Aorta (tissue), 1 donor: ENCODE measurements around the genes HOXC10, HOXC4 and SMUG1.

DNA sequence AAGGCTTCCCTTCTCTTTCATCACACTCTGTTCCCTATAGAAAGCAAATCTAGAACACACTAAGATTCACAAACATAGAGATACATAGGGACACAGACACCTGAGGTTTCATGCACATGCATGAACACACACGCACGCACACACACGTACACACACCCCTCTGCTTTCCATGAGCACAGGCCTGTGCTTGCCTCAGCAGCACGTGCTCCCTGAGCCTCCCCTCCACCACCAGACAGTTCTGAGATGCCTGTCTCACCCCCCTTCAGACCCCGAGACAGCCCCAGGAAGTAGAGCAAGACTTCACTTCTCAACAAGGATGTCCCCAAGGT lies 8.1 kb downstream of the RARG start:
- PRO-cap, result no peak

GRCh38 chr12:53445855-53446416 lies 4.4 kb downstream of the PRR13 start:
- PRO-cap, result no peak

GRCh38 chr12:53478968-53479871 lies 20.0 kb downstream of the MAP3K12 start:
- PRO-cap, result no peak

- PRO-cap, result unidirectional peak, minus-strand start at chr12:53659710
These were observed 16.3 kb downstream of the ATP5MC2 start for GRCh38 chr12:53659563-53659986.

GRCh38 chr12:53677074-53678249 lies 1.6 kb upstream of the ATP5MC2 start:
- PRO-cap, result bidirectional peak, plus-strand start at chr12:53677362, minus-strand start at chr12:53677177

DNA sequence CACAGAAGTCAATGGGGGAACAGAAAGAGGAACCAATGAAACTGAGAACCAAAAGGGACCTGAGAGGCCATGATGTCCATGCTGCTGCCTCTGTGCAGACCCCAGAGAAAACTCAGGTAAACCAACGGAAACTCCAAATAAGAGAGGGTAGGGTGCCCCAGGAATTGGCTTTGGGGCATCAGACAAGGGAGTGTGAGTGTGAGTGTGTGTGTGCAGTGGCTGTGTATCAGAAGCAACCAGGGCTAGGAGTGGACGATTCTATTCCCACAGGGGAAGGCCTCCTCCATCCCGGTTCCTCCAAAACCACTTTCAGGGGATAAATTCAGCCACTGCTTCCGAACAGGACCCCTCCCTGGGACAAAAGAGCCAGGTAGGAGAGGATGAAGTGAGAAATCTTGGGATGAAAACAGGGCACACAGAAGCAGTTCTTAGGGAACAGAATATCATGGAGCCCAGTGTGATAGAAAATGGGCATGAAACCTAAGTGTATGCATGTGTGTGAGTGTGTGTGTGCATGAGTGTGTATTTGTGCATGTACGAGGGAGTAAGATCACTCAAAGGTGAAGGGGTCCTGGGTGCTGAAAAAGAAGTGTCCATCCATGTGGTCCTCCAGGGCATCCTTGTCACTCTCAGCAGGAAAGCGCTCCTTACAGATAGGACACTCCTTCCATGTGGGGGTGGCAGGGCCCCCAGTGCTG lies 15.7 kb downstream of the CALCOCO1 start:
- PRO-cap, result no peak

- PRO-cap, result no peak
These were observed 28.7 kb upstream of the CALCOCO1 start for GRCh38 chr12:53755913-53756468.

GRCh38 chr12:53775709-53776421 lies 48.6 kb upstream of the CALCOCO1 start:
- PRO-cap, result no peak

DNA sequence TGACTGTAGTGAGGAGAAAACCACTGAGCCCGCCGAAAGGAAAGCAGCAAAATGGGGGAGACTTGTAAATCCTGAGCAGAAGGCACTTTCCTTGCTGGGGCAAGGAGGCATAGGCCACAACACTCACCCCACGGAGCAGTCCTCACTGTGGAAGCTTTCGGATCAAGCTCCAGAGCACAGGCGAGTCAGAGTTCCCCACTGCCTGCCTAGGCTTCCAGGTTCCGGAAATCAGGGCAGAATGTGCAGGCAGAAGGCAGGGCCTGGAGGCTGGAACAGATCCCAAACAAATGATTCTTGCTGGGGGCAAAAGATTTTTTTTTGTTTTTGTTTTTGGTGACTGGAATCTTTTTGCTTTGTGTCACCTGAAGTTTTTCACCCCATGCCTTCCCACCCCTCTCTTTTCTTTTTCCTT lies 4.4 kb upstream of the HOXC11 start:
- PRO-cap, result no peak

DNA sequence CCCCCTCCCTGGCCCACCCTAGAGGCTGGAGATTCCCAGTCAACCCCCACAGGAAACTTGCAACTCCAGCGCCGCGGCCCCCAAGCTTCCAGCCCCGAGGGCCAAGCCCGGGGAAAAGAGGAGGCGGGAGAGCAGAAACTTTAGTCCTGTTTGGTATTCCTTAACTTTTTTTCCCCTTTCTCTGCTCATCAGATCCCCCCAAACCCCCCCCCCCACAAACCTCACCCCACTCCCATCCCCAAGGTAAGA lies 617 bp upstream of the HOXC10 start:
- PRO-cap, result no peak

DNA sequence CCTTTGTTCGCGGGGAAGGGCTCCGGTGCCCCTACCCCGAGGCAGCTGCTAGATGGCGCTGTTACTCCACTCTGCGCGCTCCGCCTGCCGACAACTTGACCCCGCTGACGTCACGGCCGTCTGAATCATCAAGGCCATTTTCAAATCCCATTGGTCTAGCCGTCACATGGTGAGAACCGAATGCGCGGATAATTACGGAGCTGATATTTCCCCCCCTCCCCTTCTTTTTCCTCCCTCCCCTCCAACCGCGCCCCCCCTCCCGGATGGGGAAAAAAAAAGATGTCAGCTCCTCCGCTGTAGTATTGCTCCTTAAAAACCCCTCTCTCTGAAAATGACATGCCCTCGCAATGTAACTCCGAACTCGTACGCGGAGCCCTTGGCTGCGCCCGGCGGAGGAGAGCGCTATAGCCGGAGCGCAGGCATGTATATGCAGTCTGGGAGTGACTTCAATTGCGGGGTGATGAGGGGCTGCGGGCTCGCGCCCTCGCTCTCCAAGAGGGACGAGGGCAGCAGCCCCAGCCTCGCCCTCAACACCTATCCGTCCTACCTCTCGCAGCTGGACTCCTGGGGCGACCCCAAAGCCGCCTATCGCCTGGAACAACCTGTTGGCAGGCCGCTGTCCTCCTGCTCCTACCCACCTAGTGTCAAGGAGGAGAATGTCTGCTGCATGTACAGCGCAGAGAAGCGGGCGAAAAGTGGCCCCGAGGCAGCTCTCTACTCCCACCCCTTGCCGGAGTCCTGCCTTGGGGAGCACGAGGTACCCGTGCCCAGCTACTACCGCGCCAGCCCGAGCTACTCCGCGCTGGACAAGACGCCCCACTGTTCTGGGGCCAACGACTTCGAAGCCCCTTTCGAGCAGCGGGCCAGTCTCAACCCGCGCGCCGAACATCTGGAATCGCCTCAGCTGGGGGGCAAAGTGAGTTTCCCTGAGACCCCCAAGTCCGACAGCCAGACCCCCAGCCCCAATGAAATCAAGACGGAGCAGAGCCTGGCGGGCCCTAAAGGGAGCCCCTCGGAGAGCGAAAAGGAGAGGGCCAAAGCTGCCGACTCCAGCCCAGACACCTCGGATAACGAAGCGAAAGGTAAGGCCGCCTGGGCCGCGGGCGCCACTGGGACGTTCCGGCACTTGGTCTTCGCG lies at the start of gene HOXC10:
Gene HOXC10 (plus strand): TSS at position 218 of the 1,138 bp plus-strand sequence.
- PRO-cap, result no peak

DNA sequence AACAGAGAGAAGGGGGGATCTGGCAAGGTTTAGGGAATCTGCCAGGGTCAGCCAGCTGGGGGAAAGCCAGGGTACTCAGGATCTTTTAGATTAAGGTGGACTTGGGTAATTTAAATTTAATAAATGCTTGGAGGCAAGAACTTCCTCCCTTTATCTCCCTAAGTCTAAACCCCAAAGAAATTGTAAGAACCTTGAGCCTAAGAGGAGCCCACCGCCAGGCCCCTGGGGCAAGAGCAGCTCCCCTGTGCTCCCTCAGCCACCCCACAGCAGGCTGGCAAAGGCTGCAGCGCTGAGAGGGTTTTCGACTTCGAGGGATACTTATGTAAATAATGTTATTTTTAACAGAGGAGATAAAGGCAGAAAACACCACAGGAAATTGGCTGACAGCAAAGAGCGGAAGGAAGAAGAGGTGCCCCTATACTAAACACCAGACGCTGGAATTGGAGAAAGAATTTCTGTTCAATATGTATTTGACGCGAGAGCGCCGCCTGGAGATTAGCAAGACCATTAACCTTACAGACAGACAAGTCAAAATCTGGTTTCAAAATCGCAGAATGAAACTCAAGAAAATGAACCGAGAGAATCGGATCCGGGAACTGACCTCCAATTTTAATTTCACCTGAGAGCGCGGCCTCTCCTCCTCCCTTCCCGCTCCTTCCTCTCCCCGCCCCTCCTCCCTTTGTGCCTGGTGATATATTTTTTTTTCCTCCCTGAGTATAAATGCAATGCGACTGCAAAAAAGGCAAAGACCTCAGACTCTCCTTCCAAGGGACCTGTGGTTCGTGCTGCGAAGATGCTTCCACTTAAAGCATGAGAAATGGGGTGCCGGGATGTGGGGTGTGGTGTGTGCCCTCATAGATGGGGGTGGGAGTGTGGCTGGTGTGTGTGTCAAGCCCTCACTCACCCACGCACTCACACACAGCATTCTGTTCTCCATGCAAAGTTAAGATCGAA lies 4.2 kb downstream of the HOXC10 start:
- PRO-cap, result no peak

- PRO-cap, result no peak
These were observed 6.0 kb downstream of the HOXC10 start for GRCh38 chr12:53990914-53991468.

GRCh38 chr12:53995247-53996219 lies 4.4 kb upstream of the HOXC9 start:
- PRO-cap, result bidirectional peak, plus-strand start at chr12:53995689, minus-strand start at chr12:53995617

DNA sequence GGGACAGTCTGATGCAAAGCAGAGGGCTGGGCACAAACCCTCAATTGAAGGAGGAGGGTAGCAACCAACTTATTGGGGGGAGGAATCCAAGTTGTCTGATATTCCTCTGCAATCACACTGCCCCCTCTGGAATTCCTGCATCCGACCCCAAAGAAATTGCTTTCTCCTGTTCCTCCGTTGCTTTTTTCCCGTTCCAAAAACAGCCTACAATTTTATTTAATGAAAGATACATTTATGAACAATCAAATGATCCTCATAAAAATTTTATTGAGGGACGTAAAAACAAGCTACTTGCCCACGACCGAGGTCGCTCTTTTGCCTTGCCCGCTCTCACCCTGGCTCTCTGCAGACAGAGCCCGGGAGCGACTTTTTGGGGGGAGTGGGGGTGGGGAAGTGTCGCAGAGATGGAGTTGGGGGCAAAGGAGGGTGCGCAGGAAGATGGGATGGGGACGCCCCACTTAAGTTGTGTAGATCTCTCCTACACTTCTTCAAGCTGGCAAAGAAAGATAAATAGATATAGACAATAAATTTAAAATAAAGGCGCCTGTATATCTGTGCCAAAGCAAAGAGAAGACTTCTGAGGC lies 1.1 kb upstream of the HOXC9 start:
- PRO-cap, result no peak

DNA sequence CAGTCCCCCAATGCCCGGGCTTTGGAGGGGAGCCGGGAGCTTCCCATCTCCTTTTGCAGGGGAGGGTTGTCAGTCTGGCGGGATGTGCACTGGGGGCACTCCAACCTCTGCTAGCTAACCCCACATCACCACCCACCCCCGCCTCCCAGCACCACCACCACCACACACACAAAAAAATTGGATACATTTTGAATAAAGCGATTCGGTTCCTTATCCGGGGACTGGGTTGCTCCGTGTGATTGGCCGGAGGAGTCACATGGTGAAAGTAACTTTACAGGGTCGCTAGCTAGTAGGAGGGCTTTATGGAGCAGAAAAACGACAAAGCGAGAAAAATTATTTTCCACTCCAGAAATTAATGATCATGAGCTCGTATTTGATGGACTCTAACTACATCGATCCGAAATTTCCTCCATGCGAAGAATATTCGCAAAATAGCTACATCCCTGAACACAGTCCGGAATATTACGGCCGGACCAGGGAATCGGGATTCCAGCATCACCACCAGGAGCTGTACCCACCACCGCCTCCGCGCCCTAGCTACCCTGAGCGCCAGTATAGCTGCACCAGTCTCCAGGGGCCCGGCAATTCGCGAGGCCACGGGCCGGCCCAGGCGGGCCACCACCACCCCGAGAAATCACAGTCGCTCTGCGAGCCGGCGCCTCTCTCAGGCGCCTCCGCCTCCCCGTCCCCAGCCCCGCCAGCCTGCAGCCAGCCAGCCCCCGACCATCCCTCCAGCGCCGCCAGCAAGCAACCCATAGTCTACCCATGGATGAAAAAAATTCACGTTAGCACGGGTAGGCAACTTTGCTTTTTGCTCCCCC lies at the start of gene HOXC4:
Gene HOXC4 (plus strand): TSS at position 268 of the 821 bp plus-strand sequence.
- PRO-cap, result bidirectional peak, plus-strand start at position 269 of the sequence, minus-strand start at position 170 of the sequence

GRCh38 chr12:54147463-54148084 lies 41.2 kb downstream of the SMUG1 start:
- PRO-cap, result no peak

GRCh38 chr12:54161541-54162112 lies 27.2 kb downstream of the SMUG1 start:
- PRO-cap, result no peak

DNA sequence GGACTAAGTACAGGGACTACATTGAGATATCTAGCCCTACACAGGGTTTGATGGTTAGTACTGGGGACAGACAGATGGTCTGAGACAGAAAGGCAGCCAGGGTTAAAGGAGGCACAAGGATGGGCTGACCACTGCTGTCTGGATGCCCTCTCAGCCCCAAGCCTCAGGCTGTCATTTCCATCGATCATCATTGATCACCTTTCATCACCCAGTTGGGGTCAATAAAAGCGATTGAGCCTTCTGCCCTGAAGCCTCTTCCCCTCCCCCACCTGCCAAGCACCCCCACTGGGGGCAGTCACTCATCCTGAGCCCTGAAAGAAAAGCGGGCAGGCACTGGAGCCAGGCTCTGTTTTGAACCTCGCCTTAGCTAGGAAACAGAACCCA lies 5.9 kb downstream of the SMUG1 start:
- PRO-cap, result no peak

- PRO-cap, result unidirectional peak, minus-strand start at chr12:54188974
These were observed at the start of gene SMUG1 for GRCh38 chr12:54188441-54189445. SMUG1 (minus strand) TSS chr12:54188985.